K562 (cell line): ENCODE results near the genes CFHR4 and ASPM.

- RAMPAGE, long total RNA = no peak
- RRBS = no CpG with 5 or more reads among the region's 5 CpGs
PRO-cap:
- standard = no peak
- CoPRO, capped RNA only, 2 experiments = no peak in any of the 2 experiments
- CoPRO, capped and uncapped RNA, 2 experiments = no peak in any of the 2 experiments
- CoPRO, uncapped RNA only, 2 experiments = no peak in any of the 2 experiments
CAGE:
- cytosol, long polyA plus RNA = no peak
- long polyA plus RNA = no peak
- nucleolus, long total RNA = no peak
- nucleus, long polyA plus RNA = no peak
Measured at GRCh38 chr1:196743265-196743786, 31.3 kb upstream of the CFHR3 start.

GRCh38 chr1:196823446-196823695, 3.8 kb downstream of the CFHR1 start:
- RAMPAGE, long total RNA = no peak
- RRBS = no CpG with 5 or more reads among the region's 1 CpG
PRO-cap:
- standard = no peak
- CoPRO, capped RNA only, 2 experiments = no peak in any of the 2 experiments
- CoPRO, capped and uncapped RNA, 2 experiments = no peak in any of the 2 experiments
- CoPRO, uncapped RNA only, 2 experiments = no peak in any of the 2 experiments
CAGE:
- cytosol, long polyA plus RNA = no peak
- long polyA plus RNA = no peak
- nucleolus, long total RNA = no peak
- nucleus, long polyA plus RNA = no peak

DNA sequence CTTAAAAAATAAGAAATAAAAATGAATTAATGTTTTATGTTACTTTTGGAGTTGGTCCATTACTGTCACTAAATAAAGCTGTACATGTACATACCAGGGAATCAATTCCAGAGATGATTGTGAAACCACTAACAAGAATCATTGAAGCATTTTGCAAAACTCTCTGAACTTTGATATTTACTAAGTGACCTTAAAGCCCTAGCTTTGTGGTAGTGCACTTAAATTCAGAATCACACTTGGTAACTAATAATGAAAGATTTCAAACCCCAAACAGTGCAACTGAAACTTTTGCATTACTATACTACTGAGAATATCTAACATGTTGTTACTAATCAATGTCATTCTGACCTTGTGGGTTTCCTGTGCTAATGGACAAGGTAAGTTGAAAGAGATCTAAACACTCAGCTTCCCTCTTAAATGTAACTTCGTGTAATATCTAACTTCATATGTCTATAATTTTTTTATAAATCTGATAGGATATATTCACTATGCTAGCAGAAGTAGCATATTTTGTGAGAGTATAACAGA, at the start of gene CFHR4:
CFHR4 (plus strand) TSS at position 221 of the 528 bp plus-strand sequence.
- RAMPAGE, long total RNA = no peak
- RRBS = no CpG with 5 or more reads among the region's 1 CpG
PRO-cap:
- standard = no peak
- CoPRO, capped RNA only, 2 experiments = no peak in any of the 2 experiments
- CoPRO, capped and uncapped RNA, 2 experiments = no peak in any of the 2 experiments
- CoPRO, uncapped RNA only, 2 experiments = no peak in any of the 2 experiments
CAGE:
- cytosol, long polyA plus RNA = no peak
- long polyA plus RNA = no peak
- nucleolus, long total RNA = no peak
- nucleus, long polyA plus RNA = no peak

- RAMPAGE, long total RNA = start-site peak on the minus strand at chr1:197146350-197146487, 28 and 21 reads in 2 replicates
- RRBS = 1% methylated on average over 20 of the region's 60 CpGs
PRO-cap:
- standard = bidirectional peak, plus-strand start at chr1:197146208, minus-strand start at chr1:197146167; bidirectional peak, plus-strand start at chr1:197146808, minus-strand start at chr1:197146694
- CoPRO, capped RNA only, 2 experiments = peak in 2 of 2 experiments; most common plus-strand start chr1:197146219 (in 1); most common minus-strand start chr1:197146170 (in 2)
- CoPRO, capped and uncapped RNA, 2 experiments = peak in 2 of 2 experiments; most common minus-strand start chr1:197146694 (in 2)
- CoPRO, uncapped RNA only, 2 experiments = peak in 1 of 2 experiments; most common minus-strand start chr1:197146673 (in 1)
CAGE:
- cytosol, long polyA plus RNA = start-site peak on the minus strand at chr1:197146625-197146704, 205 and 711 reads in 2 replicates
- long polyA plus RNA = start-site peak on the minus strand at chr1:197146627-197146658, 187 and 429 reads in 2 replicates
- nucleolus, long total RNA = no peak
- nucleus, long polyA plus RNA = start-site peak on the minus strand at chr1:197146595-197146673, 1,140 and 2,100 reads in 2 replicates
Measured at GRCh38 chr1:197145780-197146766, at the start of gene ASPM. Gene ASPM, minus strand, starts transcription at chr1:197146669.

GRCh38 chr1:197355177-197355813, 87.2 kb downstream of the CRB1 start:
- RAMPAGE, long total RNA = no peak
- RRBS = 42% methylated on average over 5 of the region's 32 CpGs
PRO-cap:
- standard = no peak
- CoPRO, capped RNA only, 2 experiments = no peak in any of the 2 experiments
- CoPRO, capped and uncapped RNA, 2 experiments = no peak in any of the 2 experiments
- CoPRO, uncapped RNA only, 2 experiments = no peak in any of the 2 experiments
CAGE:
- cytosol, long polyA plus RNA = no peak
- long polyA plus RNA = no peak
- nucleolus, long total RNA = no peak
- nucleus, long polyA plus RNA = no peak

DNA sequence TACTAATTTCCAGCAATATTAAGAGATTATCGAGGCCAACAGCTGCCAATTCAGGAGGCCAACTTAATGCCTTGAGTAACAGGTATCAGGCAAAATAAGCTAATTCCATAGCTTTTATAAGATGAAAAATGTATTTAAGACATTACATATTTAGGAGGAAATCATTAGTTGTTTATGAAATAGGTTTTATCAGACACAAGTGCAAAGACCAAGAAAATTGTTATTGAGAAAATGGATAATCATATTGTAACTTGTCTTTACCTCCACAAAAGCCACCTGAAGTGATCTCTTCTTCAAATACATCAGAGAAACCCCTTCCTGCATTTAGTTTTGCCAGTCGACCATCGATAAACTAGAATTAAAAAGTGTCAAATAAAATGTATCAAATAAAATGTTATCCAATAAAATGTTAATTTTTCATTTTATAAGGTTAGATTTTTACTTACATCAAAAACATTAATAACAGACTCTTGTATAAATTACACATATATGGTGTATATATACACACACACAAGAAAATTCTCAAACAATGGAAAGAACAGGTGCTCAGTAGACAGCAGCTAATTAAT, 222.4 kb downstream of the DENND1B start:
- RAMPAGE, long total RNA = no peak
- RRBS = no CpG with 5 or more reads among the region's 3 CpGs
PRO-cap:
- standard = no peak
- CoPRO, capped RNA only, 2 experiments = no peak in any of the 2 experiments
- CoPRO, capped and uncapped RNA, 2 experiments = no peak in any of the 2 experiments
- CoPRO, uncapped RNA only, 2 experiments = no peak in any of the 2 experiments
CAGE:
- cytosol, long polyA plus RNA = no peak
- long polyA plus RNA = no peak
- nucleolus, long total RNA = no peak
- nucleus, long polyA plus RNA = no peak

DNA sequence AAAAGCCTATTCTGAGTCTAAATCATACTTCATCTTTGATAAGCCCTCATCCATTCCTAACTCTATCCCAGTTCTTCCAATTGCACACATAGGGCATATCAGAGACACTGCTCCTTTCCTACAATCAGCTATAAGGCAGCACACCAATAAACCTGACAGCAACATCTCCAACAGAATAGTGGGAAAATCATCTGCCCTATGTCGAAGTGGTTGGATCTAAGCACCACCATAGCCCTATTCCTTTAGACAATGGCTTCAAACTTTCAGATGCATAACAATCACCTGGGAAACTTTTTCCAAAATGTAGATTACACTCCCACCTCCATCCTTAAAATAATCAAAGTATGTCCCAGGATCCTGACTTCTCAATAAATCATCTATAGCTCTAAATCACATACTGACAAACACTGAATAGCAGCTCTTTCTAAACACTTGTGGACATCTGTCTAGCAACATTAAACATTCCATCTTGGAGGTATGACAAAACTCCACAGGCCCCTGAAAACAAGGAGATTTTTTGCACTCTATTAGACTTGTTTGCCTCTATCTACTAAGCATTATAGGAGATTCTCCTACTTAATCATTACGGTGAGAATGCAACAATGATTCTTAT, 38.1 kb downstream of the DENND1B start:
- RAMPAGE, long total RNA = no peak
- RRBS = no CpG with 5 or more reads among the region's 2 CpGs
PRO-cap:
- standard = no peak
- CoPRO, capped RNA only, 2 experiments = no peak in any of the 2 experiments
- CoPRO, capped and uncapped RNA, 2 experiments = no peak in any of the 2 experiments
- CoPRO, uncapped RNA only, 2 experiments = no peak in any of the 2 experiments
CAGE:
- cytosol, long polyA plus RNA = no peak
- long polyA plus RNA = no peak
- nucleolus, long total RNA = no peak
- nucleus, long polyA plus RNA = no peak

GRCh38 chr1:197781997-197782629, 6.8 kb upstream of the DENND1B start:
- RAMPAGE, long total RNA = no peak
- RRBS = no CpG with 5 or more reads among the region's 2 CpGs
PRO-cap:
- standard = no peak
- CoPRO, capped RNA only, 2 experiments = no peak in any of the 2 experiments
- CoPRO, capped and uncapped RNA, 2 experiments = no peak in any of the 2 experiments
- CoPRO, uncapped RNA only, 2 experiments = no peak in any of the 2 experiments
CAGE:
- cytosol, long polyA plus RNA = no peak
- long polyA plus RNA = no peak
- nucleolus, long total RNA = no peak
- nucleus, long polyA plus RNA = no peak

DNA sequence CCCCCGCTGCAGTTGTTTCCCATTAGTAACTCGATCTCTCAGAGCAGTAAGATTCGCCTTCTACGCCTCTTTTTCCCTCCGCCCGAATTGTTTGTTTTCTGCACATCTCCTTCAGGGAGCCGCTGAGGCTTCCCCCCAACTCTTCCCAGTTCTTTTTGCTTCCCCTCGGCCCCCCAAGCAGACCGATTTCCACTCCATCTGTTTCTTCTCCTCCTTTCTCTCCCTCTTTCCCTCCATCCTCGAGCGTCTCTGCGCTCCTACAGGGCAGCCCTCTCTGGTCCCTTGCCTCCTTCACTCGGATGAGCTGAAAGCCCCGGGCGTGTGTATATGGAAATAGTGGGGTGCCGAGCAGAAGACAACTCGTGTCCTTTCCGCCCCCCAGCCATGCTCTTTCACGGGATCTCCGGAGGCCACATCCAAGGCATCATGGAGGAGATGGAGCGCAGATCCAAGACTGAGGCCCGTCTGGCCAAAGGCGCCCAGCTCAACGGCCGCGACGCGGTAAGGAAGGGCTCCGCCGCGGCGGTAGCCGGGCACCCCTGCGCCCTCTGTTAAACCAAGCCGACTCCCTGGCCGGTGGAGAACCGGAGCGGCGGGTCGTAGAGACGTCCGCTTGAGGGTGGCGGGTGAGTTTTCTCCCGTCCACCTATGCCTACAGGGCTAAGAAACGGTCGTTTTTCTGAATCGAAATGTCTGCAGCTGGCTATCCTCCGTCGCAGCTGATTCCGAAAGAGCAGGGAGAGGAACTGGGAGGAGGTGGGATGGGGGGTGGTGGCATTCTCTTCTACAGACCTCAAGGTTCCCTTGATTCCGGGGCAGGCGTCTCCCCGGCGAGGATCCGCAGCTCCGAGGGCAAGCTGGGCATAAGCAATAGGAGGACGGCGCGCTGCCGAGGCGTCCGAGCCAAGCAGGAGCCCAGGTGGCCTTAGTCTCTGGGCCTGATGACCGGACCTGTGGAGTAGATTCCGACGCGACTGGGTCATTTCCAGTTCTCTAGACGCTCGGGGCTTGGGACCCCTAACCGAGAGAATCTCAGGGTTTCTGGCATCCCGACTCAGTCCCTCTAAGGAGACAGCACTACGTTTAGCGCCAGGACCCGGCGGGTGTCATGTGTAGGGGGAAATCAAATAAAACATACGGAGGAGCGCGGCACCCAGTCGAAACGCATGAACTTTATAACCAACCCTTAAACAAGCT, 723 bp downstream of the LHX9 start:
- RAMPAGE, long total RNA = no peak
- RRBS = 40% methylated on average over 10 of the region's 79 CpGs
PRO-cap:
- standard = no peak
- CoPRO, capped RNA only, 2 experiments = no peak in any of the 2 experiments
- CoPRO, capped and uncapped RNA, 2 experiments = no peak in any of the 2 experiments
- CoPRO, uncapped RNA only, 2 experiments = no peak in any of the 2 experiments
CAGE:
- cytosol, long polyA plus RNA = no peak
- long polyA plus RNA = no peak
- nucleolus, long total RNA = no peak
- nucleus, long polyA plus RNA = no peak

DNA sequence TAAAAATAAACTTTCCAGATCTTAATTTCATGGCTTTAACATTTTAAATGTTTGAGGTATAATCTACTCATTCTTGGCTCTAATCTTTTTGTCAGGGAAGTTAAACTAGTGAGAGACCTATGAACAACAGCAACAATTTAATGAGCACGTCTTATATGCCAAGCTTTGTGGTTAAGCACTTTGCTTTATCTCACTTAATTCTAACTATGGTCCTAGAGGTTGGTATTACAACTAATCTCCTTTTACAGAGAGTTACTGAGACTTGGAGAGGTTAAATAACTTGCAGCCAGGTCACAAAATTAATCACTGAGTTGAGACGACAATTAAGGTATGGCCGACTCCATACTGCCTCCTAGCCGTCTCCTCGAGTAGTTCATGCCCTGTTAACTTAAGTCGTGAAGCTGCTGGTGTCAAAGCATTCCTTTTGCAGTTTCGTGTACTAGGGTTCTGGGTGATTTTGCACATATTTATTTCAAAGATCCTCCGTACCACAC, 806 bp upstream of the NEK7 start:
- RAMPAGE, long total RNA = no peak
- RRBS = no CpG with 5 or more reads among the region's 8 CpGs
PRO-cap:
- standard = bidirectional peak, plus-strand start at position 418 of the sequence, minus-strand start at position 355 of the sequence
- CoPRO, capped RNA only, 2 experiments = peak in 2 of 2 experiments; most common plus-strand start position 418 of the sequence (in 2); most common minus-strand start position 385 of the sequence (in 1)
- CoPRO, capped and uncapped RNA, 2 experiments = no peak in any of the 2 experiments
- CoPRO, uncapped RNA only, 2 experiments = no peak in any of the 2 experiments
CAGE:
- cytosol, long polyA plus RNA = no peak
- long polyA plus RNA = no peak
- nucleolus, long total RNA = no peak
- nucleus, long polyA plus RNA = no peak

- RAMPAGE, long total RNA = no peak
- RRBS = no CpG with 5 or more reads among the region's 2 CpGs
PRO-cap:
- standard = no peak
- CoPRO, capped RNA only, 2 experiments = no peak in any of the 2 experiments
- CoPRO, capped and uncapped RNA, 2 experiments = no peak in any of the 2 experiments
- CoPRO, uncapped RNA only, 2 experiments = no peak in any of the 2 experiments
CAGE:
- cytosol, long polyA plus RNA = no peak
- long polyA plus RNA = no peak
- nucleolus, long total RNA = no peak
- nucleus, long polyA plus RNA = no peak
Measured at GRCh38 chr1:198185715-198186168, 28.9 kb downstream of the NEK7 start.

- RAMPAGE, long total RNA = no peak
- RRBS = no CpG with 5 or more reads among the region's 4 CpGs
PRO-cap:
- standard = no peak
- CoPRO, capped RNA only, 2 experiments = no peak in any of the 2 experiments
- CoPRO, capped and uncapped RNA, 2 experiments = no peak in any of the 2 experiments
- CoPRO, uncapped RNA only, 2 experiments = no peak in any of the 2 experiments
CAGE:
- cytosol, long polyA plus RNA = no peak
- long polyA plus RNA = no peak
- nucleolus, long total RNA = no peak
- nucleus, long polyA plus RNA = no peak
Measured at GRCh38 chr1:198443180-198443908, 97.1 kb downstream of the ATP6V1G3 start.

DNA sequence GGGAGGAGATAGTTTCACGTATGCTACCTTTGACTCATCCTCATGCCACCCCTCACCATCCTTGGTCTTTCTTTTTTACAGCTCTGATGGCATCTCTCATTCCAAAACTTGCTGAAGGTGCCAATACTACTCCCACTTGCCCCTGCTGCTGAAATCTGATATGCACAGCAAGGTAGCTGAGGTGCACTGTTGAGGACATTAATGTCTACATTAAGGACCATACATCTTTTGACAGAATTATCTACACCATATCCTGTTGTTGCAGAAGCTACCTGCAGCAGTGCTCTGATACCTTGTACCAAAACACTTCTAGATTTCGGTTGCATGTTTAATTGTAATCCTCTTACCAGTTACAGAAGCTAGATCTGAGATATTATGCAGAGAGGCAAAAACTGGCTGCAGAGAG, 19.4 kb upstream of the PTPRC start:
- RAMPAGE, long total RNA = no peak
- RRBS = no CpG with 5 or more reads among the region's 2 CpGs
PRO-cap:
- standard = no peak
- CoPRO, capped RNA only, 2 experiments = no peak in any of the 2 experiments
- CoPRO, capped and uncapped RNA, 2 experiments = no peak in any of the 2 experiments
- CoPRO, uncapped RNA only, 2 experiments = no peak in any of the 2 experiments
CAGE:
- cytosol, long polyA plus RNA = no peak
- long polyA plus RNA = no peak
- nucleolus, long total RNA = no peak
- nucleus, long polyA plus RNA = no peak

DNA sequence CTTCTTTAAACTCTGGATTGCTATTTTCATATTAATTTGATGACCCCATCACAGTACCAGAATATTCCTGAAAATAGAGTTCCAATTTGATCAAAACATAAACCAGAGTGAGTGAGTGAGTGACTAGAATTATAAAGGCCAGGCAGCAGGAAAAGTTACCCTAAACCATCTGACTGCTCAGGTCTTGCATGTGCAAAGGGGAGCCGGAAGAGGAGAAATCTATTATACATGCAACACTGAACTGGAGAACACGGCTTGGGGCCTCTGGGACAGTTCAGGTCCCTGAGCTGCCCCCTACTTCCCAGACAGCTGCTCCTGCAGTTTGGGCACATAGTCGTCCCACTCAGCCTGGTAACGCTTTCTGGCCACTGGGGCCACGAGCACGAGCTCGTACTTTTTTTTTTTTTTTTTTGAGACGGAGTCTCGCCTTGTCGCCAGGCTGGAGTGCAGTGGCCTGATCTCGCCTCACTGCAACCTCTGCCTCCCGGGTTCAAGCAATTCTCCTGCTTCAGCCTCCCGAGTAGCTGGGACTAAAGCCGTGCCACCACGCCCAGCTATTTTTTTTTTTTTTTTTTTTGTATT, 40.1 kb downstream of the PTPRC start:
- RAMPAGE, long total RNA = no peak
- RRBS = no CpG with 5 or more reads among the region's 15 CpGs
PRO-cap:
- standard = no peak
- CoPRO, capped RNA only, 2 experiments = no peak in any of the 2 experiments
- CoPRO, capped and uncapped RNA, 2 experiments = no peak in any of the 2 experiments
- CoPRO, uncapped RNA only, 2 experiments = no peak in any of the 2 experiments
CAGE:
- cytosol, long polyA plus RNA = no peak
- long polyA plus RNA = no peak
- nucleolus, long total RNA = no peak
- nucleus, long polyA plus RNA = no peak

GRCh38 chr1:198713576-198713920, 74.7 kb downstream of the PTPRC start:
- RAMPAGE, long total RNA = no peak
PRO-cap:
- standard = no peak
- CoPRO, capped RNA only, 2 experiments = no peak in any of the 2 experiments
- CoPRO, capped and uncapped RNA, 2 experiments = no peak in any of the 2 experiments
- CoPRO, uncapped RNA only, 2 experiments = no peak in any of the 2 experiments
CAGE:
- cytosol, long polyA plus RNA = no peak
- long polyA plus RNA = no peak
- nucleolus, long total RNA = no peak
- nucleus, long polyA plus RNA = no peak

GRCh38 chr1:198920060-198920572, 281.3 kb downstream of the PTPRC start:
- RAMPAGE, long total RNA = no peak
- RRBS = no CpG with 5 or more reads among the region's 2 CpGs
PRO-cap:
- standard = no peak
- CoPRO, capped RNA only, 2 experiments = no peak in any of the 2 experiments
- CoPRO, capped and uncapped RNA, 2 experiments = no peak in any of the 2 experiments
- CoPRO, uncapped RNA only, 2 experiments = no peak in any of the 2 experiments
CAGE:
- cytosol, long polyA plus RNA = no peak
- long polyA plus RNA = no peak
- nucleolus, long total RNA = no peak
- nucleus, long polyA plus RNA = no peak

GRCh38 chr1:200039184-200040006, 11.9 kb downstream of the NR5A2 start:
- RAMPAGE, long total RNA = no peak
- RRBS = 31% methylated on average over 33 of the region's 83 CpGs
PRO-cap:
- standard = no peak
- CoPRO, capped RNA only, 2 experiments = no peak in any of the 2 experiments
- CoPRO, capped and uncapped RNA, 2 experiments = no peak in any of the 2 experiments
- CoPRO, uncapped RNA only, 2 experiments = no peak in any of the 2 experiments
CAGE:
- cytosol, long polyA plus RNA = no peak
- long polyA plus RNA = no peak
- nucleolus, long total RNA = no peak
- nucleus, long polyA plus RNA = no peak

GRCh38 chr1:200127941-200128477, 100.5 kb downstream of the NR5A2 start:
- RAMPAGE, long total RNA = no peak
- RRBS = no CpG with 5 or more reads among the region's 7 CpGs
PRO-cap:
- standard = no peak
- CoPRO, capped RNA only, 2 experiments = no peak in any of the 2 experiments
- CoPRO, capped and uncapped RNA, 2 experiments = no peak in any of the 2 experiments
- CoPRO, uncapped RNA only, 2 experiments = no peak in any of the 2 experiments
CAGE:
- cytosol, long polyA plus RNA = no peak
- long polyA plus RNA = no peak
- nucleolus, long total RNA = no peak
- nucleus, long polyA plus RNA = no peak